HT1080 (cell line): ENCODE measurements around the gene SNRPA1.

RAMPAGE:
- cytosol, long total RNA, result no peak
- long total RNA, result no peak
- nucleus, long total RNA, result no peak
These were observed 262.0 kb upstream of the LYSMD4 start for GRCh38 chr15:99995299-99995519.

RAMPAGE:
- cytosol, long total RNA, result no peak
- long total RNA, result no peak
- nucleus, long total RNA, result no peak
These were observed 288.4 kb upstream of the LYSMD4 start for GRCh38 chr15:100021612-100021962.

RAMPAGE:
- cytosol, long total RNA, result no peak
- long total RNA, result no peak
- nucleus, long total RNA, result no peak
These were observed 215.9 kb downstream of the ADAMTS17 start for GRCh38 chr15:100125871-100126252.

DNA sequence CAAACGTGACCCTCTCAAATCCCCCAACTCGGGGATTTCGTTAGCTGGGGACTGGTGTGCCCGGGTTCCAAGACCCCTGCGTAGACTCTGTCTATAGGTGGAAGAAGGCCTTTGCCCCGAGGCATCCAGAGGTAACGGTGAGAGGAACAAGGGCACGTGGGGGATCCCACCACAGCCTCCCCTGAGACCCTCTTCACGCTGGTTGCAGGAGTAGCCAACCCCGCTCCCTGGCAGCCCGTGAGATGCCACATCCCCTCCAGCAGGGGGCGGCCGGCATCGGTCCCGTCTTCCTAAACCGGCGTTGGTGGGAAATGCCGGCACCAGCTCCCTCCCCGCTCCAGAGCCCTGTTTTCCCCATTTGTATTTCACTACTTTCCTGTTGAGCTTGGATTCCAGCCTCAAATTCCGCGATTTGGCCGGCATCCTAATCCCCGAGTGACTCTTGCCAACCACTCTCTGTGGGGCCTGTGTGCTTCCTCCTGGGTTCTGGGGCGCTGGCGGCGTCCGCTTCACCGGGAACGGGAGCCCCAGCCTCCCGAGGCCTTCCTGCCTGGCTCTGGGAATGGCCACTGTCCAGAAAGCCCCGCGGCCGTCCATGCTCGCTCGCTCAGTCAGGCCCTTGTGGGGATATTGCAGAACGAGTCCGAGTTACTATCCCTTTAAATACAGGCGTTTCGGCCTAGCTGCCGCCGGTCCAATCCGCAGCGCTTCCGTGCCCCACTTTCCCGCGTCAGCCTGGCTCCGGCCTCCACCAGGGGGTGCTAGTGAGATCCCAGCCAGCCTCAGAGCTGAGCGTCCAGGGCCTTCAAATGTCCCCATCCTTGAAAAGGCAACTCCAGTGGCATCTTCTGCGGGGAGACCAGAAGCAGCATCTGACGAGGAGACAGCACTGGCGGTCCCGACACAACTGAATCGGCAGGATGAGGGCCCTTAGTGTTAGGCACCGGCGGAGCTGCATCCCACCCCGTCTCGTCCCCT lies 8.1 kb upstream of the ADAMTS17 start:
RAMPAGE:
- cytosol, long total RNA, result no peak
- long total RNA, result no peak
- nucleus, long total RNA, result no peak

DNA sequence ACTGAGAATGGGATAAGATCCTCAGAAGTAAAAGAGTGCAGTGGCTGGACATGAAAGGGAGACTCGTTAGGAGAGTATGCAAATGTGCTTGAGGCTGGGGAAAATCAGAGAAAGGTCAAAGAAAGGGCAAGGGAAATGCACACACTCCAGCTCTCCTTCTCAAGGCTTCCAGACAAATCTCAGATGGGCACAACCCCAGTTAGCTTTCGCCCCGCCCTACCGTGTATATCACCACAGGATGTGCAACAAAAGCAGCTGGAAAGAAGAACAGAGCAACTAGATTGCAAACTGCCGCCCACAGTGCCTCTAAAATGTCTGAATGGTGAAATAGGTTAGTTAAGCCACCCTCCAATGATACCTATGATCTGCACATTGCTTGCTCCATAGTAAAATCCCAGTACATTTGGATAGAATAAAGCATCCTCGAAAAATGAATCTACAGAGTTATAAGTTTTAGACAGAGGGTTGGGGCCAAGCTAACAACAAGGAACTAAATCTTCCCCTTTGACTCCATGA lies 63.8 kb downstream of the CERS3 start:
RAMPAGE:
- cytosol, long total RNA, result no peak
- long total RNA, result no peak
- nucleus, long total RNA, result no peak

DNA sequence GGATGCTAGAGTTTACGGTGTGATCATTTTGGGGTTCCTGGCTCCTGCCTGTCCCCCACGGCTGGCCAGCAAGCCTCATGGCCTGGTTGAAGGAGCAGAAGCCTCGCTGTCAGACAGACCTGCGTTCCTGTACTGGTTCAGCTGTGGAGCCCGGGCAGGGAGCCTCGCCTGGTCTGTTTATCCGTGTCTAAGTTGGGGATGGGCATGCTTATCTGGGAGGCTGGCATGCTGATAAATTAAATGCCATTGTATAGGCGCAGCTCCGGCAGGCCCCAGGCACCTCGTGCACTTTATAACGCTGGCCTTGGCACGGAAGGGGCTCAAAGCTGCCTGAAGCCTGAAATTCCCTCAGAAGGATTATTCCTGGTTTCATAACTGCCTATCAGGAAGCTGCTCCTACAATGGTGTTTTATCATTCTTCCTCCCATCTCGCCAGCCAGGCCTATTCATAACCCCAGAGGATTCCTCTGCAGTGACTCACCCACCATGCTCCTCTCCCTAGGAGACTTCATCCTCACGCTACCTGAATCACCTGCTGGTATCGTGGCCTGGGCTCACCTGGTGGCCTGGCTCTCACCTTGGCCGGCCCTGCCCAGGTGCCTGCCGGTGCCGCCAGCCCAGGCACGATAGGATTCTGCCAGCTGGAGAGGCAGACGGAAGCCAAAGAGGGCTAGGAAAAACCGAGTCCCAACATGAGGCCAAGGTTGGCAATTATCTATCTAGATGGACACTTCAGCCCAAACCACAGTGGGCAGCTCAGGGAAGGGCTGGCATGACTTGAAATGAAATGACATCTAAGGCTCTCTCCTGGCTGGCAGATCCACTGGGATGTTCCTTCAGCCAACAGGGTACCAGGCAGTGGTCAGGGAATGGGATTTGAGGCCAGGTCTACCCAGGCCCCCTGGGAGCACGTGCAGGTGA lies 111.1 kb downstream of the ASB7 start:
RAMPAGE:
- cytosol, long total RNA, result no peak
- long total RNA, result no peak
- nucleus, long total RNA, result no peak

GRCh38 chr15:100921942-100923074 lies 3.2 kb downstream of the LRRK1 start:
RAMPAGE:
- cytosol, long total RNA, result no peak
- long total RNA, result no peak
- nucleus, long total RNA, result no peak

RAMPAGE:
- cytosol, long total RNA, result no peak
- long total RNA, result no peak
- nucleus, long total RNA, result no peak
These were observed 151.4 kb downstream of the LRRK1 start for GRCh38 chr15:101070399-101071057.

DNA sequence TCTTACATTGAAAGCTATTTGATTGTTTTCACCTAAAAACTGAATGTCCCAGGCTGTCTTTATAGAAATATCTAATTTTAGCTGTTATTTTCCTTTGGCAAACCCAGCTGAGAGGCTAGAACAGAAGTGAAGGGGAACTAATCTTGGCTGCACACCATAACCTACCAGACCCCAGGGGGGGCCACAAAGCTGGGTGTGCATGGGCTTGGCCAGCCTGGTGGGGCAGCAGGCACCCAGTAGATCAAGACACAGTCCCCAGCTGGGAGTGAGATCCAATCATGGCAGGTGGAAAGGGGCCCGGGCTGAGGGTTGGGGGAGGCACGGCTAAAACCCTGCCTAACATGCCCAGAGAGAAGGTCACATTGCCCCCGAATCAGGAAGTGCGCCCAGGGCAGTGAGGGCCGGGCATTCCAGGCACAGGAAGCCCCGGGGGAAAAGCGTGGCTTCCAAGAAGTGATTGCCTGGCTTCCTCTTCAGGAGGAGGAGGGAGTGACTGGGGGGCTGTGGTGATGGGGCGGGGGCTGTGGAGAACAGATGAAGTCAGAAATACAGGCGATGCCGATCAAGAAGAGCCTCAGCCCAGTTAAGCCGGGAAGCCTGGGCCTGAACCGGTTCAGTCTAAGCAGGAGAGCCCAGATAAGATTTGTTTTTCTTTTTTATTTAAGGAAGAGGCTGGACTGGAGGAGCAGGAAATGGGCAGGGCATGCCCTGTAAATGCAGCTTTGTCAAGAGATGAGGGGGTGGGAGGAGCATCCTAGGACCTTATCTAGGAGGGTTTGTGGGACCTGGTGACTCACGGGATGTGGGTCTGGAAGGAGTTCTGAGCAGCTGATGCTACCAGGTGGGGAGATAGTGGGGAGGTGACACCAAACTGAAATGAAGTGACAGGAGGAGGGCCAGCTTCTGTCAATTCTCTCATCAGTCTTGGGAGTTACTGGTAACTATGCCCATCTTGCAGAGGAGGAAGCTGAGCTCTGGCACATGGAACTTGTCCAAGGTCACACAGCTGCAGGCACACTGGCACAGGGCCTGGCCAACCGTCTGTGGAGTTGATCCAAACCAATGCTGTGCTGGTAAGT lies 83.9 kb downstream of the CHSY1 start:
RAMPAGE:
- cytosol, long total RNA, result no peak
- long total RNA, result no peak
- nucleus, long total RNA, result no peak

RAMPAGE:
- cytosol, long total RNA, result no peak
- long total RNA, result no peak
- nucleus, long total RNA, result no peak
These were observed 50.4 kb downstream of the CHSY1 start for GRCh38 chr15:101201075-101202285.

RAMPAGE:
- cytosol, long total RNA, result no peak
- long total RNA, result no peak
- nucleus, long total RNA, result no peak
These were observed 3.7 kb downstream of the CHSY1 start for GRCh38 chr15:101247907-101248740.

DNA sequence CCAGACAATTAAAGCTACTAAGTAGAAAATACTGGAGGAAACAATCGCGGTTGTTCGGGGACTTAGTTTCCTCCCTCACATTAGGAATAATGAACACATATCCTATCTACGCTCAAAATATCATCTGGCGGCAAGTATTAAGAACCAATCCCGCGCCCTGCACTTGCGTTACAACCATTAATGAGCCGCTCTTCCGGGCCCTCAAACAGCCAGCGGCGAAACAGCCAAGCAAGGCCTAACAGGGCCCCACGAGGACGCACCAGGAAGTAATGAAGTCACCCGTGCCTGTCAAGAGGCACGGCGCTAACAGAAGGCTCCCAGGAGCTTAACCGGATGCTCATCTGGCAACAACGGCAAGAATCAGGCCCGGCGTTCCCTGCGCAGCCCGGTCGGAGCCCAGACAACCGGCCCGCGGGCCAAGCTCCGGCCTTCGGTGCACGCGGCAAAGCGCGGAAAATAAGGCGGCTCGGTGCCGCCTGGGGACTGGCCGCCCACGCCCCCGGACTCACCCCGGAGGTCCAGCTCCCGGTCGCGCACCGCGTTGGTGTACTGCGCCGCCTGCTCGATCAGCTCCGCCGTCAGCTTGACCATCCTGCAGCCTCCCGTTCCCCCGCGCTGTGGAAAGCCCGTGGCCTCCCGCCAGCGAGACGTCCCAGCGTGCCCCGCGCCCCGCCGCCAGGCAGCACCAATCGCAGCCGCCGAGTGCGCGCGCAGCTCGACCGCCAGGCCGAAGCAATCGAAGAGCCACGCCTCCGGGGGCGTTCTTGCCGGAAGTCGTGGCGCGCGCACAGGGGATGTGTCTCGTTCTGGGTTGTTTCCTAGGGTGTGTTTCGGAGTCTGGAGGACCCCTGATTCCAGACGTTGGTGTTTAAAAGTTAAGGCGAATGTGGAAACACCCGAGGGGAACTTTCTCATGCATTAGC lies at the start of gene SNRPA1:
SNRPA1 (minus strand) TSS at position 661 of the 923 bp plus-strand sequence.
RAMPAGE:
- cytosol, long total RNA, result start-site peak on the minus strand centred at position 638 of the sequence, 54 bp wide, 1,026 and 1,477 reads in 2 replicates
- long total RNA, result start-site peak on the minus strand centred at position 626 of the sequence, 47 bp wide, 202 reads; start-site peak on the plus strand centred at position 798 of the sequence, 24 bp wide, 8 reads
- nucleus, long total RNA, result start-site peak on the minus strand centred at position 634 of the sequence, 62 bp wide, 237 and 134 reads in 2 replicates

GRCh38 chr15:101313886-101314097 lies 18.7 kb upstream of the SNRPA1 start:
RAMPAGE:
- cytosol, long total RNA, result no peak
- long total RNA, result no peak
- nucleus, long total RNA, result no peak

DNA sequence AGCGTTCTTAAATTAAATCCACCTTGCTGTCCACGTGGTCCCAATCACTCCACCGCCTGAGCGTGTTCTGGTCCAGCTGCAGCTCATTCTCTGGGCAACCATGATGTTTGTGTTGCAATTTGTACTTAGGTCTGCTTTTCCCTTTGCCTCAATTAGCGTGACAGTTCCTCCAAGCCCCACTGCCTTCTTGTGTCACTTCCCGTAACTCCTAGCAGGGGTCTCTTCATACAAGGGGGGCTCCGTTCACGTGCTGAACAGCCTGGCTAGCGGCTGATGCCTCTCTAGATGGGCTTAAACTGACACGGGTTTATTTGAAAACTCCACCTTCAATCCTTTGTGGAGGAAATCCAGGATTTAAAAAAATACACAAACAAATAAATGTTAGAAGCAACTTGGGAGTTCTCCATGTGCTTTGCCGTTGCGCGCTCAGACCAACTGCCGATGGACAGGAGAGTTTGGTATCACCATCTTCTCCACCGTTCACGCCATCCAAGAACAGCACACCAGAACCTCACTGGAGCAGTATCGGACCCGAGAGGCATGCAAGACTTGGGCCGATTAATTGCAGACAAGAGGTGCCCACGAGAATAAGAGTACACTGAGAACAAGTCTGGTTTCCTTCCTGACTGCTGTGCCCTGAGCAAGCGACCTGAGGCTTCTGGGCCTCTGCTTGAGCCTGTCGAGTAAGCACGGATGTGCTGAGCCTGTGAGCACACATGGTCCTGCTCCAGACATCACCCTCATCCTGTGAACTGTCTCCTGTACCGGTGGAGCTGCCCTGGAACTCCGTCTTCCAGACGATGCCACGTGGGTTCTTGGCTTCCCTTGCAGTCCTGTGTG lies 34.0 kb upstream of the SNRPA1 start:
RAMPAGE:
- cytosol, long total RNA, result no peak
- long total RNA, result no peak
- nucleus, long total RNA, result no peak

RAMPAGE:
- cytosol, long total RNA, result start-site peak on the plus strand at chr15:101334437-101334494, 21 and 22 reads in 2 replicates
- long total RNA, result no peak
- nucleus, long total RNA, result start-site peak on the plus strand at chr15:101334467-101334495, 18 and 14 reads in 2 replicates
These were observed 39.3 kb upstream of the SNRPA1 start for GRCh38 chr15:101334341-101334787.

GRCh38 chr15:101358758-101359355 lies 63.8 kb upstream of the SNRPA1 start:
RAMPAGE:
- cytosol, long total RNA, result no peak
- long total RNA, result no peak
- nucleus, long total RNA, result no peak

DNA sequence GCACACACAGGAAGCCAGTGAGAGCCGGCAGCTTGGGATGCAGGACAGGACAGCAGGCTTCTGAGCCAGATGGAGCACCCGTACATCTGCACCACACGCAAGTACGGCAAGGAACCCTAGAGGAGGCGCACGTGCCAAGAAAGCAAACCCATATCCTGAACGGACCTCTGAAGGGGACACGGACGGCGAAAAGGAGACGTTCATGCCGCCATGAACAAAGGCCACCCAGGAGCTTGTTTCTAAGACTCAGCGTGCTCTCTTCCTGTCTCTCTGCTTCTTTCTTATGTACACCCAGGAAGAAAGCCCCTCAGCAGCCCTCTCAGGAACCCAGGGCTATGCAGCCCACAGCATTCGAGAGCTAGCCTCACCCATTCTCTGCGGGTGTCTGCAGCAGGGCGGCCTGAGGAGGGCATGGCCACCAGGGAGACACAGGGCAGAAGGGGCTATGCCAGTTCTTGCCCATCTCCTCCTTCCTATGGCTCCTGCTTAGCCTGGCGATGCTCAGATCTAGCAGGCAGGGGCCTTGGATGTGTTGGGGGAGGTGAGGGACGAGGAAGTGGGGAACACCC lies 81.4 kb downstream of the PCSK6 start:
RAMPAGE:
- cytosol, long total RNA, result no peak
- long total RNA, result no peak
- nucleus, long total RNA, result no peak

GRCh38 chr15:101452601-101453178 lies 36.8 kb downstream of the PCSK6 start:
RAMPAGE:
- cytosol, long total RNA, result no peak
- long total RNA, result no peak
- nucleus, long total RNA, result no peak

DNA sequence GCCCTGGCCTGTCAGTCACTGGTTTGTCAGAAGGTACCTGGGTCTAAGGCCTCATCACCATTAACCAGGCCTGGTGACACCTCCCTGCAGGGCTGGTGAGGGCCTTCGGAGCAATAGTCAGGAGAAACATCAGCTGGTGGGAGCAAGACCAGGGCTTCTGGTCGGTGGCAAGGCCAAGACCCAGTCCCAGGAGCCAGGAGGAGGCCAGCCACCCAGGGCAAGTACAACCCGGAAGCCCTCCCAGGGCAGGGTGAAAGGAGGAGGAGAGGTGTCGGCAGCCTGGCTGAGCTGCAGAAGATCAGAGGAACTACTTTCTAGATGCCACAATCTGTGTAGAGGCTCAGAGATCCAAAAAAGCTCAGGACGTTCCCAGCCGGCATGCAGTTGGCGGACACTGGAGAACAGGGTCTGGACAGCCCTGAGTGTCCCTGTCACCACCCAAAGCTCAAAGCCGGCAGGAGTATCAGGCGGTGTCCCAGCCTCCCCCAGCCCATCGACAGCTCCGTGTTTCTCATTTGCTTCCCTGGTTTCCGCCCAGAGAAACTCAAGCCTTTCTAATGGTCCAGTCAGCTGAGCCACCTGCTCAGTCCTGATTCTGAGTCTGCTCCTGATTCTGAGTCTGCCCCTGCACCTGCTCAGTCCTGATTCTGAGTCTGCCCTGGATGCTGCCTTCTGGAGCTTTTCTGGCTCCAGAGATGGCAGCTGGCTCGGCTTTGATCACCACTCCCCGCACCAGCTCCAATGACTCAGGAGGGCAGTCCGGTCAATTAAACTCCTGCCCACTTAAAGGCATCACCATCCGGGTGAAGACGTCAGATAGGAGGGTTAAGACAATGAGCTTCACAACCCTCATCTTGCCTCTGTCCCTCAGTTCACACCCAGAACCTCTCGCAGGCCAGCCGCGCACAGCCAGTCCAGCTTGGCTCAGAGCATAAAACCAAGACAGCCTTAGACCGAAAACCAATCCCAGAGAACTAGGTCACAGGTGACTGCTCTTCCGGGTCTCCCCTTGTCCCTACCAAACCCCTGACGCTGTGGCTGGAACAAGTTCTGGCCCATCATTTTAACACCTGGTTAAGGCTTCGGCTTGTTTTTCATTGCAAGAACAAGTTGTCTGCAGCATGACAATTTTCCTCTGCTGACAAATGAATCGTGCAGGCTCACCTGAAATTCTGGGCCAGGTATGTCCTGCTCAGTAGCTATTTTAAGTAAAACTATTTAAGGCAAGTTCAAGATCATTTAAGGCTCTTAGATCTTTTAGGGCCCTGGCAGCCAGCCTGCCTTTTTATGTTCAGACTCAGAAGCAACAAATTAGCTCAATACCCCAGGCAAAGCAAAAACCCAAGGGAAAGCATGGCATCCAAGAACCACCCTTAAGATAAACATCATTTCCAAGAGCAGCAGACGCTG lies 6.8 kb downstream of the PCSK6 start:
RAMPAGE:
- cytosol, long total RNA, result no peak
- long total RNA, result no peak
- nucleus, long total RNA, result no peak

GRCh38 chr15:101613232-101613967 lies 38.8 kb downstream of the TM2D3 start:
RAMPAGE:
- cytosol, long total RNA, result no peak
- long total RNA, result no peak
- nucleus, long total RNA, result no peak